ENCODE measurements around a stretch of chr18.

DNA sequence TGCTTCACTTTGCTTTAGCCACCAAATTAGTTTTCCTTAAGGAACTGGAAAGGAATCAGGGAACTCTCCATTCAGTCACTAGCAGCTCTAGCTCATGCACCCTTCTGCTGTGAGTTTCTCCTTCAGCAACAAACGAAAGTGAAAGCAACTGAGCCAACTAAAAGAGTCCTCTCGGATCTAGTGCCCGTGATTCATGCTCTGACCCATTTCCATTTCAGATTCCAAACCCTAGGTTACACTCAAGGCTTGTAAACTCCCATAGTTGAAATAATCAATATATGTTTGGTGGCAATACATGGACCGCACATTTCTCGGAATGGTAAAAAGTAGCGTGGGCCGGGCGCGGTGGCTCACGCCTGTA lies 98.4 kb downstream of the DSEL start:
- RRBS, result no CpG with 5 or more reads among the region's 10 CpGs
CAGE:
- cytosol, long polyA plus RNA, result no peak
- long polyA plus RNA, result no peak
- nucleus, long polyA plus RNA, result no peak

GRCh38 chr18:67517450-67517815 lies 913 bp upstream of the DSEL start:
- RRBS, result no CpG with 5 or more reads among the region's 4 CpGs
CAGE:
- cytosol, long polyA plus RNA, result no peak
- long polyA plus RNA, result no peak
- nucleus, long polyA plus RNA, result no peak

DNA sequence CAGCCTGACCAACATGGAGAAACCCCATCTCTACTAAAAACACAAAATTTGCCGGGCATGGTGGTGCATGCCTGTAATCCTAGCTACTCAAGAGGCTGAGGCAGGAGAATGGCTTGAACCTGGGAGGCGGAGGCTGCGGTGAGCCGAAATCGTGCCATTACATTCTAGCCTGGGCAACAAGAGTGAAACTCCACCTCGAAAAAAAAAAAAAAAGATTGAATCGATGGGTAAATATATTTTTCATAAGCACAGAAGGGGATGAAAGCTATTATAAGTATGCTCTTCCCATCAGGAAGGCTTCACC lies 28.9 kb upstream of the CCDC102B start:
- RRBS, result no CpG with 5 or more reads among the region's 7 CpGs
CAGE:
- cytosol, long polyA plus RNA, result no peak
- long polyA plus RNA, result no peak
- nucleus, long polyA plus RNA, result no peak

- RRBS, result no CpG with 5 or more reads among the region's 6 CpGs
CAGE:
- cytosol, long polyA plus RNA, result no peak
- long polyA plus RNA, result no peak
- nucleus, long polyA plus RNA, result no peak
Observed at GRCh38 chr18:70302099-70302484, 13.2 kb downstream of the SOCS6 start.

GRCh38 chr18:70335853-70336641 lies 47.2 kb downstream of the SOCS6 start:
- RRBS, result no CpG with 5 or more reads among the region's 4 CpGs
CAGE:
- cytosol, long polyA plus RNA, result no peak
- long polyA plus RNA, result no peak
- nucleus, long polyA plus RNA, result no peak

DNA sequence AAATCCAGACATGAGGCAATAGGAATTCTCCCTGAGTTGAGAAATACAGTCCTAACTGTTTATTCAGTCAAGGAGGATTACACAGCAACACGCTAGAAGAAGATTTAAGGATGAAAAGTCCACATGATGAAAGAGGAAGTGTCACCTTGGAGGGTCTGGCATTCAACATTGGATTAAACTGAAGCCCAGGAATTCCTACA lies 142.3 kb downstream of the SOCS6 start:
- RRBS, result no CpG with 5 or more reads among the region's 1 CpG
CAGE:
- cytosol, long polyA plus RNA, result no peak
- long polyA plus RNA, result no peak
- nucleus, long polyA plus RNA, result no peak

DNA sequence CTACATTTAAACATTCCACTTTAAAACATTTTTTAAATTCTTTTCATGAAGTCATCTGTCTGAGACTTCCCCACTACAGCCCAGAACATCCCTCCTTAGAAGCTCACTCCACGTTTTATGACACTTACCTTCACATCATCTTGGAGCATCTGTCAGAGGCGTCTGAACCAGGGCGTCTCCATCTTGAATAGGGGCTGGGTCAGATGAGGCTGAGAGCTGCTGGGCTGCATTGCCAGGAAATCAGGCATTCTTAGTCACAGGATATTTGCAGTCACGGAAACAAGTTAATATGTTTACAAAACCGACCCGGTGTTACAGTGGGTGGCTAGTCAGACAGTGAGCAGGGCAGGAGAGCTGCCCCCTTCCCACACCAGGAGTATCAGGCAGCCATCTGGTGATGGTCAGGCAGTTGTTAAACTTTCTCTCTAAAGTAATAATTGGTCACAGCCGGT lies 456.5 kb downstream of the FBXO15 start:
- RRBS, result no CpG with 5 or more reads among the region's 7 CpGs
CAGE:
- cytosol, long polyA plus RNA, result start-site peak on the minus strand centred at position 191 of the sequence, 13 bp wide, 37 and 53 reads in 2 replicates
- long polyA plus RNA, result no peak
- nucleus, long polyA plus RNA, result start-site peak on the minus strand centred at position 196 of the sequence, 32 bp wide, 88 and 139 reads in 2 replicates

- RRBS, result no CpG with 5 or more reads among the region's 17 CpGs
CAGE:
- cytosol, long polyA plus RNA, result no peak
- long polyA plus RNA, result no peak
- nucleus, long polyA plus RNA, result no peak
Observed at GRCh38 chr18:74269048-74270300, 22.3 kb downstream of the CYB5A start.

DNA sequence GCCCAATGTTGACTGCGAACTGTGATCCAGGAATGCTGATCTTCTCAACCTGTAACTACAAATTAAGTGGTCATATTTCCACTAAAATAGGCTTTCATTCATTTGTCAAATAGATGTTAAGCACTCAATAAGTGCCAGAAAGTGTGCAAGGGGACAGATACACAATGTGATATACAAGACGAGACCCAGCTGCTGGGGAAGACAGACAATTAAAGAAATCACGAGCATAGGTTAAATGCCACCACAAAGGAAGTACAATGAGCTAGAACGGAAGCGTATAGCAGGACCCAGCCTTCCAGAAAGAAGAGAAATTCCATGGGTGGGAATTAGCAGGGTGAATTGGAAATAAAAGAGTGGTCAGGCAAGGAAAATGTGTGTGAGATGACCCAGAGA lies 58.4 kb downstream of the C18orf63 start:
- RRBS, result no CpG with 5 or more reads among the region's 5 CpGs
CAGE:
- cytosol, long polyA plus RNA, result no peak
- long polyA plus RNA, result no peak
- nucleus, long polyA plus RNA, result no peak

- RRBS, result 3% methylated on average over 7 of the region's 44 CpGs
CAGE:
- cytosol, long polyA plus RNA, result no peak
- long polyA plus RNA, result no peak
- nucleus, long polyA plus RNA, result no peak
Observed at GRCh38 chr18:74495394-74496172, 580 bp upstream of the CNDP2 start.

DNA sequence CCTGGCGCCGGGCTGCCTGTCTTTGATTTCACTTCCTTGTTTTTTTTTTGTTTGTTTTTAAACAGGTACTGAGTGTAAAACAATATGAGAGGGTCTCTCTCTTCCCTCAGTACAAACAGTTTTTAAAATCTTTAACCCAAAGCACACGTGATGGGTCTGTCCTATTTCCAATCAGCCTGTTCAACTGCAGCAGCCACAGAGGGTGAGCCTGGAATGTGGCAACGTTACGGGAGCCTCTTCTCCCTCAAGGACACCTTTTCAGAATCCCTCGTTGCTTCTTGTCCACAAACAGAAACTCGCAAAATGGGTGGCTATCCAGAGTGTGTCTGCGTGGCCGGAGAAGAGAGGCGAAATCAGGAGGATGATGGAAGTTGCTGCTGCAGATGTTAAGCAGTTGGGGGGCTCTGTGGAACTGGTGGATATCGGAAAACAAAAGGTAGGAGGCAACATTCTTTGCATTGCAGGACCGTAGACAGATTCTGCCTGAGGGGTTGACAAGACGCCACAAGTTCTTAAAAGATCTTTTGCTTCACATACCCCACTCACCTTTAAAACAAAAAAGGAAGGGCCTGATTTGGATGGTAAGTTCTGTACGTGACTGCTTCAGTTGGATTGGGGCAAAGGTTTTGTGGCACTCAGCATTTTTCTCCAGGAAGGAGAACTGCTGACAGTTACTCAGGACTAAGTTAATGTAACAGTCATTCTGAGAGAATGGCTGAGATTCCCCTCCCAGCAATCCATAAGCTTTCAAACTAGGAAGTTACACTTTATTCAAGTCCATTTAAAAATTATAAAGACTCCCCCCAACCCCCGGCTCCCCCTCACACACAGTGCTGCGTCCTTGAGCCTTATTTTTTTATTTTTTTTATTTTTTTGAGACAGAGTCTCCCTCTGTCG lies 5.1 kb downstream of the CNDP2 start:
- RRBS, result no CpG with 5 or more reads among the region's 17 CpGs
CAGE:
- cytosol, long polyA plus RNA, result no peak
- long polyA plus RNA, result no peak
- nucleus, long polyA plus RNA, result no peak

- RRBS, result no CpG with 5 or more reads among the region's 17 CpGs
CAGE:
- cytosol, long polyA plus RNA, result no peak
- long polyA plus RNA, result no peak
- nucleus, long polyA plus RNA, result no peak
Observed at GRCh38 chr18:74541566-74542661, 7.6 kb downstream of the CNDP1 start.

GRCh38 chr18:74544727-74545360 lies 10.5 kb downstream of the CNDP1 start:
- RRBS, result no CpG with 5 or more reads among the region's 12 CpGs
CAGE:
- cytosol, long polyA plus RNA, result no peak
- long polyA plus RNA, result no peak
- nucleus, long polyA plus RNA, result no peak

GRCh38 chr18:74600076-74600757 lies 2.5 kb downstream of the ZNF407 start:
- RRBS, result no CpG with 5 or more reads among the region's 6 CpGs
CAGE:
- cytosol, long polyA plus RNA, result no peak
- long polyA plus RNA, result no peak
- nucleus, long polyA plus RNA, result no peak

GRCh38 chr18:74983060-74983758 lies 225.7 kb downstream of the PTGR3 start:
- RRBS, result no CpG with 5 or more reads among the region's 8 CpGs
CAGE:
- cytosol, long polyA plus RNA, result no peak
- long polyA plus RNA, result no peak
- nucleus, long polyA plus RNA, result no peak

DNA sequence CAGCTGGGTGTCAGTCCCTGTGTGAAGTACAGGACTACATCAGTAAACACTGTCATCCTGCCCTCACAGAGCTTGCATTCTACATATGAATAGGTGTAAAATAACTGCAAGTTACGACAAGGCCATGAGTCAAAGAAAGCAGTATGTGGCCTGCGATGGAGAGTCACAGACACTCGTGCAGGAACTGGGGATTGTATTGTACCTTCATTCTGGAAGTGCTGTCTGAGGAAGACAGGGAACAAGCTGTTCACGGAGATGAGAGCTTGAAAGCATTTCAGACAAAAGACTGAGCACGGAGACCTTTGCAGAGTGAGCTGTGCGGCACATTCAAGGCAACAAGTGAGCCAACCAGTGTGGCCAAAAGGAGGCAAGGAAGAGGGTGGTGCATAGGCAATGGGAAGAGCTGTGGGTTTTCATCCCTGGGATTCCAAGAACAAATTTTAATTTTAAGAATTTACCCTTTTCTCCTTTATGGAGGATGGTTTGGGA lies 182.0 kb downstream of the PTGR3 start:
- RRBS, result no CpG with 5 or more reads among the region's 6 CpGs
CAGE:
- cytosol, long polyA plus RNA, result no peak
- long polyA plus RNA, result no peak
- nucleus, long polyA plus RNA, result no peak

GRCh38 chr18:75052210-75052798 lies 156.6 kb downstream of the PTGR3 start:
- RRBS, result 99% methylated on average over 2 of the region's 15 CpGs
CAGE:
- cytosol, long polyA plus RNA, result no peak
- long polyA plus RNA, result no peak
- nucleus, long polyA plus RNA, result no peak

DNA sequence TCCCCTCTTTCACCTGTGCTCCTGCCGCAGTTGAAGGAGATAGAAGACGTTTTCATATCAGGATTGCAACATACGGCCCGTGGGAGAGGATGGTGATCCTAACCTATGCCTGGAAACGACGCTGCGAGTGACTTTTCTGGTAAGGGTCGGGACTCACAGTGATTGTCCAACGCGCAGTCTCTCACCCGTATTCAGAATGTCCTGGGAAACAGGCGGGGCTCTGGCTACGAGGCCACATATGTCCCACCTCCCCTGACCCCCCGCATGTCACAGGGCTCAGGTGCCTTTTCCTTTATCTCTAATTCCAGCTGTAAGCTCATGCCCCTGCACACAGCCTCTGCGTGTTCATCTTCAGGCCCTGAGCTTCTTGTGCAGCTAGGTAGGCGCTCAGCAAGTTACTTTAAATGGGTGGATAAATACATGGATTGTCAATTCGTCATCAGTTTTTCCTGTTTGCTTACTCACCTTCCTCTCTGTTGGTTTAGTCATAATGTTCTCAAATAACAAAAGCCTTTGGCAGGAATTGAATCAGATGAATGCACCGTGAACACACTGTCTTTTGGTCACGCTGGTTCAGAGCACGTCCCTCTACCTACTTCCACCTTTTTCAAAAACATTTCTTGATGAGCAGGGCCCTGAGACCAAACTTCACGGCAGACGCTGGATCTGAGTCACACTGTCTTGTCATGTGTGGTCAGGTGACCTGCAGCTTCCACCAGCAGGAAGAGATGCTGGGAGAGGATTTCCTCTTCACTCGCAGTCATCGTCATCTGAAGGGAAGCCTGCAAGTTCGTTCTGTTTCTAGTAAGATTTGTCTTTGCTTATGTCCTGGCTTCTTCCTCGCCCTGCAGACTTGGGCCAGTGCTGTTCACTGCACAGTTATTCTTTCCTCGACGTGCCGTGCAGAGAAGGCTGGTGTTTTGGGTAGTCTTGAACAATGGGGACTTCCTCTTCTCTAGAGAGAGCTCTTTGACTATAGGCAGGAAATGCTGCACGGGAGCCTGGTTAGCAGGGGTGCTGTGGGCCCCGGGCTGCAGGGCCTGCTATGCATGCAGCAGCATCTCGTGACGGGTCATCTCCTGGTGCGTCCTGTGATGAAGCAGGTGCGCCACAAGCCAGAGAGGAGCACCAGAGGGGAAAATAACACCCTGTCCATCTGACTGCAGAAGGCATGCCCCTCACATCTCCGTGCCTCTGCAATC lies 138.1 kb downstream of the PTGR3 start:
- RRBS, result no CpG with 5 or more reads among the region's 36 CpGs
CAGE:
- cytosol, long polyA plus RNA, result no peak
- long polyA plus RNA, result no peak
- nucleus, long polyA plus RNA, result no peak

GRCh38 chr18:75227585-75228316 lies 17.2 kb downstream of the TSHZ1 start:
- RRBS, result no CpG with 5 or more reads among the region's 12 CpGs
CAGE:
- cytosol, long polyA plus RNA, result no peak
- long polyA plus RNA, result no peak
- nucleus, long polyA plus RNA, result no peak

GRCh38 chr18:75280454-75280920 lies 69.9 kb downstream of the TSHZ1 start:
- RRBS, result no CpG with 5 or more reads among the region's 6 CpGs
CAGE:
- cytosol, long polyA plus RNA, result no peak
- long polyA plus RNA, result no peak
- nucleus, long polyA plus RNA, result no peak

Data from IMR-90 (cell line).